Bronchial lymph node (tissue), 1 donor: ENCODE results near the gene SLC5A4.

DNA sequence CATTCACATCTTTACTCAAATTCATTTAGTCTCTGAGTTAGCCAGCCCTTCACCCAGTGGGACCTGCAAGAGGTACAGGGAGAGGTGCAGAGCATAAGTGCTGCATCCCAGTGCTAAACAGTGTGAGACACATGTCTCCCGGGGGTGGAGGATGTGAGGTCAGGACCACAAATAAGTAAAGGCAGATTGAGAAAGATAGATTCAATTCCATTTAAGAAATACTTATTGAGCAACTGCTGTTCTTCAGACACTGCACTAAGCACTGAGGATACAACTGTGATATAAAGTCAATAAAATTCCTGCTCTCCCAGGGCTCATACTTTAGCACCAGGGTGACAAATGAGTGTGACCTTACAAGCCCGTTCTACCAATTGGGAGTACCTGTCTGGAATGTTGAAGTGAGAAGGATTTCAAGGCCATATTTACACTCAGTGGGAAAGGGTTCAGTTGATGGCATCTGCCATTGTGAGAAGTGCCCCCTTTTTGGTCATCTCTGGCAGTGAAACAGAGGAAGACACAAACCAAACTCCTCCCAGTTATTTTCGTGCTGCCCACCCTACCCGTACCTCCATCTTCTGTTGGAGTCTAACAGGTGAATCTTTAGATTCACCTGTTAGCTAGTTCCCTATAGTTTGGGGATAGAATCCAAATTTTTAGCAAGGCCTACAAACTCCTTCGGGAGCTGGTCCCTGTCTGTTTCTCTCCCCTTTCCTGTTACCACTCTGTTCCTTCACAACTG is 76.5 kb downstream of the PISD start:
- PRO-cap, result no peak

DNA sequence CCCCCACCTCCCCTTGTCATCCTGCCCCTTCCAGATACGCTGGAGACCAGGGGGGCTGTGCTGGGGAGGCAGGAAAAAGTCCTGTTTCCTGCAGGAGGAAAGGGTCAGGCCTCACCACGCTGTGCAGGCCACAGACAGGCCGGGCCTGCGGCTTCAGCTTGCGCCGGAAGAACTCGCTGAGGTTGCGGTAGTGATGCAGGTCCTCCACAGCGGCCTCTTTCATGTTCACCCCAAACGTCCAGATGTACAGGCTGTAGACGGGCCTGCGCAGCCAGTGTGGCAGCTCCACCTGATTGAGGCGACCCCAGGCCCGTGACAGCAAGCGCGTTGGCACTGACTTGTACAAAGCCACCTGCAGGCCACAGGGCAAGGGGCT is 40.5 kb downstream of the PISD start:
- PRO-cap, result no peak

GRCh38 chr22:31626228-31626953 is 35.6 kb downstream of the PISD start:
- PRO-cap, result no peak

- PRO-cap, result no peak
Observed at GRCh38 chr22:31650179-31650644, 11.8 kb downstream of the PISD start.

GRCh38 chr22:31685185-31685880 is 23.3 kb upstream of the PISD start:
- PRO-cap, result no peak

- PRO-cap, result no peak
Observed at GRCh38 chr22:31922983-31923643, 21.2 kb upstream of the YWHAH start.

DNA sequence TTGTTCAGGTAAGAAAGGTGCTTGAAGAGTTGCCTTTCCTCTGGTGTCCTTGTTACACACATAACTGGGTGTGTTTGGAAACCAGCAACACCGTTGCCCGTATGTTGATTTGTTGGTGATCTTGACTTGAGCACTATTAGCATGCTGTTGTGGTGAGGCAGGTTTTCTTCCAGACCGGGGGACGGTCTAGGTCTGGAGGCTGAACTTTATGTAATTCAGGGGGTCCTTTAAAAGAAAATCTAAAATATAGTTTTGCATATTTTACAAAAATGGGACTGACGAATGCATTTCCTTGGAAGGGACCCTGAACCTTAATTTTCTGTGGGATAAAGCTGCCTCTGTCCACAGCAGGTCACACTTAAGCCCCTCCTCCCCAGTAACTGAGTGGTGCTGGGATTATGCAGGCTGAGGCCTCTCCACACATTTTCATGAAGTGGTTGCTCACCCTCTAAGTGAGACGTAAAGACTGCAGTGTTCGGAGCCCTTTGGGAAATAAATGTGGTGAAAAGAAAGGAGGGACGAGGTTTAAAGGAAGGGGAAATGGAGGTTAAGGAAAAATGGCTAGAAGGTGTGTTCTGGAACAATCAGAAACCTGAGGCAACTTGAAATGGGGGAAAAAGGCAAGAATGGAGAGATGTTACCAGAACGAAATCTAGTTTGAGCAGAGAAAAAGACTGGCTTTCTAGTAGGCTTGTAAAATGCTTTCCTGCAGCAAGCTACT is 1.9 kb downstream of the YWHAH start:
- PRO-cap, result unidirectional peak, minus-strand start at position 321 of the sequence; unidirectional peak, minus-strand start at position 382 of the sequence

DNA sequence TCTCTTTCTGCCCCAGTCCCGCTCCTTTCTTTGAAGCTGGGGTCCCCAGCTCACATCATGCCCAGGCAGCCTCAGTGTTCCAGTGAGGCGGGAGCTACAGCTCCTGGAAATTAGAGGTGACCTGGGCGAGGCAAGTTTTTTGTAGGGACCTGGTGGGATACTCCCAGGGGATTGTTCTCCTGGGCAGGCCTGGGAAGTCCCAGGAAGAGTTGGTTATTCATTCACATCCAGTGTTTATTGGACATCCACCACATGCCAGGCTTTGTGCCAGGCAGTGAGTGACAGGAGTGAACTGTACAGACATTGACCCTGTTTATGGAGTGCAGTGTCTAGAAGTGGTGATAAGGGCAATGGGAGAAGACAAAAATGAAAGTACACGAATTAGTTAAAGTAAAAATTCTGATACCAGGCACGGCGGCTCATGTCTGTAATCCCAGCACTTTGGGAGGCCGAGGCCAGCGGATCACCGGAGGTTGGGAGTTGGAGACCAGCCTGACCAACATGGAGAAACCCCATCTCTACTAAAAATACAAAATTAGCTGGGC is 29.4 kb downstream of the YWHAH start:
- PRO-cap, result no peak

GRCh38 chr22:32082821-32083129 is 39.7 kb downstream of the SLC5A1 start:
- PRO-cap, result no peak

- PRO-cap, result no peak
Observed at GRCh38 chr22:32255145-32255446, at the start of gene SLC5A4. Gene SLC5A4, minus strand, starts transcription at chr22:32255347.

GRCh38 chr22:32423461-32424021 is 11.5 kb upstream of the RTCB start:
- PRO-cap, result no peak

DNA sequence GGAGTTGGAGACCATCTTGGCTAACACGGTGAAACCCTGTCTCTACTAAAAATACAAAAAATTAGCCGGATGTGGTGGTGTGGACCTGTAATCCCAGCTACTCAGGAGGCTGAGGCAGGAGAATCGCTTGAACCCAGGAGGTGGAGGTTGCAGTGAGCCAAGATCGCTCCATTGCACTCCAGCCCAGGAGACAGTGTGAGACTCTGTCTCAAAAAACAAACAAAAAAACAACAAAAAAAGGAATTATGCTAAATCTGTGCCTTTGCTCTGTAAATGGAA is 21.6 kb downstream of the FBXO7 start:
- PRO-cap, result no peak

- PRO-cap, result unidirectional peak, minus-strand start at chr22:32564653
Observed at GRCh38 chr22:32564529-32564855, 89.9 kb downstream of the FBXO7 start.

DNA sequence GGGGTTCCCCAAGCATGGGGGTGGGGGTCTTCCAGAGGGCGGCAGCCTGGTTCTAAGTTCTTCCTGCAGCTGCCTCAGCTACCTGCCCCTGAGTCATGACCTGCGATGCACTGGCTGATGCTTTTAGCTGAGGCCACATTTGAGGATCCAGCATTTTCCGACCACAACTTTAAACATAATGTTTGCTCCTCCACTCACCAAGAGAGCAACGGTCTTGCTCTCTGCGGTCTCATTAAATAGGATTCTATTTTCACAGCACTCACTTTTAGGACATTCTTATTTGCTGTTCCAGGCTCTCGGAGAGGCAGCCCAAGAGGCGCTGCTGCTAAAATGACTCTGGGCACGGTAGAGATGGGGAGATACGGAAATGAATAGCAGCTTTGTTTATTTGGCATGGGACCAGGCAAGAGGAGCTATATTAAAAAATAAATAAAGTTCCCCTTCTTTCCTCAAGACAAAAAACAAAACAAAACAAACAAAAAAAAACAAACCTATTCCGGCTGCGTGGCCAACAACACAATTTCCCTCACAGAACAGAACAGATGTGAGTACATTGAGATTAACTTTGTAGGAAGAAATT is 100.9 kb downstream of the FBXO7 start:
- PRO-cap, result no peak

DNA sequence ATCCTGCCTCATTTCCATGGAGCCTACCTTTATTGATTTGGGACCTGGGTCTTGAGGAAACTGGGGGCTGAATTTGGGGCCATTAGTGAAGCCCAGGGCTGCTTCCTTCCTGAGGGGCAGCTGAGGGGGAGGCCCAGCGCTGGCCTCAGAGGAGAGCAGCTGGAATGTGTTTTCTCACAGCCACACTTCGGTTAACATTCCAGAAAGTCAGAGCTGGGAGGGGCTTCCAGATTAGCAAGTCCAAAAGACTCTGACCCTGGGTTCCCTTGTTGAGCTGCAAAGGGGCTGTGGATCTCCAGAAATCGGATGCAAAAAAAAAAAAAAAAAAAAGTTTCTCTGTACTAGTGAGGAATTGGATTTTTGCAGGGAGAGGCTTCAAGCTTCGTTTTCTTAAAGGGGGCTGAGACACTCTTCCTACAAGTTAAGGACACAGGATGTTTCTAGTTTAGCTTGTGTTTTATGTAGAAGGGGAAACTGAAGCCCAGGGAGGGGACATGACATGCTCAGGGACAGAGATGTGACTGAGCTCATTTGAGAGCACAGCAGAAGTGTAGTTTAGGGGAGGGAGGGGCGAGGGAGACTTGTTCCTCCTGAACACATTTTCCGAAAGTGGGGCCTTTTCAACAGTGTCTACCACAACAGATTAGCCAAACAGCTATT is 147.9 kb downstream of the FBXO7 start:
- PRO-cap, result no peak

DNA sequence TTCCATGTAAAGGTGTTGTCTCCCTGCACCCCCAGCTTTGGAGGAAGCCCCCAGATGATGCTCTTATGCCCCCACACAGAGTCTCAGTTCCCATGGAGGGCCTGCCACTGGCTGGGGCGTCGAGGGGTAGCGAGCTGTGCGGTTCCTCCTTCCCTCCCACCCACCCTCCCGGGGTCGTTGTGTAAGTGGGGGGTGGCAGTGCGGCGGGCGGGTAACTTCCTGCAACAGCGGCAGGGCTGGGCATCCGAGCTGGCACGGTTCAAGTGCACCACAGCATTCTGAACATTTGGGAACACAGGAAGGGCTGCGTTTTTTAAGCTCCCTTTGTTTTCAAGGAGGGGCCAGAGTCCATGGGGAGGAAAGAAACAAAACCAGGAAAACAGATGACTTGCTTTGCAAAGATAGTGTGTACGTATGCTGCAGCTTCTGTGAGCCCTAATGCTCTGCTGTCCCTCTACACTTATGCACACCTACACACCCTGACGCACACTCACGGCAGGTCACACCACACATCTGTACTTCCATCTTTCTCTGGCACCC is 152.4 kb downstream of the FBXO7 start:
- PRO-cap, result bidirectional peak, plus-strand start at position 280 of the sequence, minus-strand start at position 288 of the sequence

- PRO-cap, result bidirectional peak, plus-strand start at chr22:32801705, minus-strand start at chr22:32801491
Observed at GRCh38 chr22:32801262-32801614, 267 bp upstream of the TIMP3 start.

DNA sequence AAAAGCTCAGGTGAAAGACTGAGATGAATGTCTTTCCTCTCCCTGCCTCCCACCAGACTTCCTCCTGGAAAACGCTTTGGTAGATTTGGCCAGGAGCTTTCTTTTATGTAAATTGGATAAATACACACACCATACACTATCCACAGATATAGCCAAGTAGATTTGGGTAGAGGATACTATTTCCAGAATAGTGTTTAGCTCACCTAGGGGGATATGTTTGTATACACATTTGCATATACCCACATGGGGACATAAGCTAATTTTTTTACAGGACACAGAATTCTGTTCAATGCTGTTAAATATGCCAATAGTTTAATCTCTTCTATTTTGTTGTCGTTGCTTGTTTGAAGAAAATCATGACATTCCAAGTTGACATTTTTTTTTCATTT is 58.6 kb downstream of the TIMP3 start:
- PRO-cap, result no peak

GRCh38 chr22:32967228-32967863 is 90.8 kb downstream of the SYN3 start:
- PRO-cap, result no peak

DNA sequence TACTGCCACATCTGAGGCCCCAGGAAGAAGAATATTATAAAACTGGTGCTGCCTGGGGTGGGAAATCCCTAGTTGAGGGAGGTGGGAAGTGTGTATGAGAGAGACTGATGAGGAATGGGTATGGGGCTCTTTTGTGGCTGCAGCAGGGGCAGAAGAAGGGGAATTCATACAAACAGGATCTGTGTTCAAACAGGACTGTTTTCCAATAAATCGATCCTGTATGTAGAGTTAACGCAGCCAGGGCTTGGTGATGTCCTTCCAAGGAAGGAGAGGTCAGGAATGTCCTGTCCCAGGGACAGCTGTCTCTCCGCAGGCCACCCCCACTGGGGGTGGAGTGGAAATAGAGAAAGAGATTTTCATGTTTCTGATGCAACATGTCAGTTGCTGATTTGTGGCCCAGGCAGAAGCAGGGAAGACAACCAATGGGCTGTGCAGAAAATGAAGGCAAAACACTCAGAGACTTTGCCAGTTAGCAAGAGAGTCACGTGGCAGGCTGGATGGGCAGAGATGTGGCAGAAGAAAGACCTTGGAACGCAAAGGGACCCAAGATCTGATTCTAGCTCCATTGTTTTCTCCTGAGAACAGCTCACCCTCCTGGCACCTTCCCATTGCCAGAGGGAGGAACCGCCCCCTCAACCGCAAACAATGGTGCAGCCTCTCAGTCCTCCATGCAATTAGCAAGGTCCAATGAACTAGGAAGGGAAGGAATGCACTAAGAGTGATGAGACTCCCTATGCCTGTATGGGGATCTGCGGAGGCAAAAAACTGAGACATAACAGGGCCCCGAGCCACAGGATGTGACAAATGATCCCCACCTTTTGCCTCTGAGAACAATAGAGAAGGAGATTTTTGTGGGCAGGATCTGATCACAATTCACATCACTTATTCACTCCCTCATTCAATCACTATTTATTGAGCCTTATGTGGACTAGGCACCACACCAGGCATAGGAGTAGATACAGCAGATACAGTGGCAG is 71.0 kb downstream of the SYN3 start:
- PRO-cap, result no peak